Parietal lobe (tissue), 2 donors: ENCODE results near the gene SLC35G4.

GRCh38 chr18:9802835-9804138, 82.5 kb upstream of the TXNDC2 start:
- RAMPAGE, long total RNA, result no peak

GRCh38 chr18:9808154-9809360, 77.2 kb upstream of the TXNDC2 start:
- RAMPAGE, long total RNA, result no peak

GRCh38 chr18:9831912-9832581, 53.7 kb upstream of the TXNDC2 start:
- RAMPAGE, long total RNA, result no peak

DNA sequence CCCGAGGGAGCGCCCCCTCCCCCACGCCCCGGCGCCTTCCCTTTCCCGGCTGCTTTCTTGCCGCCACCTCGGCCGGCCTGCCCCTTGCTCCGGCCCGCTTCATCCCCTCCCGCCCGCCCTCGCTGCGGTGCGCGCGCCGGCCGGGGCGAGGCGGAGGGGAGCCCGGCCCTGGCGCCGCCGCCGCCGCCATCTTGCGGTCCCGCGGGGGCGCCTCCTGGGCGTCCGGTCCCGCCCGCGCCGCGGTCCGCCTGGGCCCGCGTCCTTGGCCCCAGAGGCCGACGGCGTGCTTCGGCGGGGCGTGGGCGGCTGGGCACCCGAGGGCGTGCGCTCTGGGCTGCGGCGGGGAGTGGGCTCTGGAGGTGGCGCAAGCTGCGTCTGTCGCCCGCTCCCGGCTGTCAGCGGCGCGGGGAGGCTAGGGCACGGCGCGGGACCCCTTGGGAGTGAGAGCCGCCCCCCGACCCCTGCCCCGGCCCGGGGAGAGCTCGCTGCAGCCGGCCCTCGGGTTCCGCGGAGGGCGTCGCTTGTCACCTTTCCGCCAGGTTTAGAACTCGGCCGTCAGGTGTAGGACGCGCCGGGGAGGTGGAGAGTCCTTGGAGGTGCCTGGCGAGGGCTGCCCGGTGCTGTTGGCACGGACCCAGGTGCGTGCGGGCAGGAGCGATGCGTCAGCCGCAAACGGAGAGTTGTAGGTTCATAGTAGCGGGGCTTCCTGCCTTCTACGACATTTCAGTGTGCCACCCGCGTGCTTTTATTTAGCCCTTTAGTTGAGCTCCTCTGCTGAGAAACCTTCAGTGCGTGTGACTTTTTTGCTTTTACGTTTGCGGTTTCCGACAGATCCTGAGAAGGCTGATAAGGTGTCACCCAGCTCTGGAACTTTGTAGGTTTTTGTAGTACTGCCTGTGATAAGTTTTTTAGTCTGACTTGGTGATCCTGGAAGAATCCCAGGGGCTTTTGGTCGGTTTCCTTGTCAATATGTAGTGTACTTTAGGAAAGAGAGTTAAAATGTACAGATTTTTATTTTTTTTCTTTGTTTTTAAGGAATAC, 932 bp downstream of the VAPA start:
- RAMPAGE, long total RNA, result no peak

- RAMPAGE, long total RNA, result no peak
Measured at GRCh38 chr18:10113727-10114171, 199.9 kb downstream of the VAPA start.

GRCh38 chr18:10225806-10226236, 228.6 kb upstream of the APCDD1 start:
- RAMPAGE, long total RNA, result no peak

DNA sequence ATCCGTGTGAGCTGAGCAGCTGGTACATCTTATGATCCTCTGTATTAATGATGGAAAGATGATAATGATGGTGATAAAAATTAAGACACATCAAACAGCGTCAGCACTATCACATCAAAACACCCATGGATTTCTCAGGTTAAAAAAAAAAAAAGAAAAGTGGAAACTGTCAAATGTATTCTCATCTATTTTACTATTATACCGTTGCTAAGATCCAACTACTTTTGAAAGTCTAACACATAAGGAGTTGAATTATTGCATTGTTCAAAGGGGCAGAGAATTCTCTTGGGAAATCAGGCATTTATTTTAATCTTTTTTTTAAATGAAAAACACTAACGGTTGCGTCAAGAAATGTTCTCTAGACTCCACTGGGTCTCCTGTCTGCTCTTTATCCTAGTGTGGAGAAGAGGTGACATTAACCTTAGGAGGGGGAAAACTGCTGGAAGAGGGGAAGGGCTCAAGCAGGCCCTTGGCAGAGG, 1.3 kb upstream of the APCDD1 start:
- RAMPAGE, long total RNA, result no peak

GRCh38 chr18:10514067-10514633, 11.7 kb upstream of the NAPG start:
- RAMPAGE, long total RNA, result no peak

DNA sequence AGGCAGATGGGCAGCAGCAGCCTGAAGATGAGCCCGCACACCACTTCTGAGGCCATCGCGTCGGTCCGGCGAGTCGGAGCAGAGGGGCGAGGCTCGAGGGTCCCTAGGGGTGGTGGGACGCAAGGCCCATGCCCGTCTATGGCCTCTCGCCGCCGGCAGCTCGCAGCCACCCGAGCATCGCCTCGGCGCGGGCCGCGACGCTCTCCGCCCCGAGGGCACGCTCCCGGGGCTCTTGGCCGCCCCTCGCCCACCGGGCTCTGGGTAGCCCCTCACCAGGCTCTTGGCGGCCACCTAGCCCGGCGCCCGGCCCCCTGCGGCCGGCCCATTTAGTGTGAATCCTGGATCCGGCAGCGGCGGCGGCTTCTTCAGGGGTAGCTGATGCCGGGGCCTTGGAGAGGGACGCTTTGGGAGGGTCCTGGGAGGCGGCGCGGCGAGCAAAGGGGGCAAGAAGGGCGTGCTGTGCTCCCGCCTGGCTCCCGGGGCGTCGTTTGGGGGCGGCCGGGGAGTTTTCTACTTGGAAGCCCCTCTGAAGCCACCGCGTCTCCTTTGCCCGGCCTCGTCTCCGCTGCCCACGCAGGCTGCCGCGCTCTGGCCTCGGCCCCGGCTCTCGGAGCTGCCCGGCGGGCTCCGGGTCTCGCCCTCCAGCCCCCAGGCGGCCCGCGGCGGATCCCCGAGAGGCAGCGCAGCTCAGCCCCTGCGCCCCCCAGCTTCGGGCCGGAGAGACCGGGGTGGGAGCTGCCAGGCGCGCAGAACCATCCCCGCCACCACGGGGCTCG, 648 bp downstream of the PIEZO2 start:
- RAMPAGE, long total RNA, result no peak

- RAMPAGE, long total RNA, result no peak
Measured at GRCh38 chr18:11609422-11609718, at the start of gene SLC35G4. TSS of gene SLC35G4 (plus strand) at chr18:11609596.

DNA sequence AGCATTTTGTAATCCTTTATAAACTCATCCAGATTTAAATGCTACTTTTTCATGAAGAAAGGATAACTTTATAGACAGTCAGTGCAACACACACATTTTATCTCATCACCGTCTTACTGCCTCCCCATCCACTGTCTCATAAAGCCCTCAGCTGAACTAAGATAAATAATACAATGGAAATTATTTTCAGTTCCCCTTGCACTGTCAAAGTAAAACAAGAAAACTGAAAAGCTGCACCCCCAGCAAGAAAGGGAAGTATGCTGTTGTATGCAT, 25.1 kb downstream of the MPPE1 start:
- RAMPAGE, long total RNA, result no peak

DNA sequence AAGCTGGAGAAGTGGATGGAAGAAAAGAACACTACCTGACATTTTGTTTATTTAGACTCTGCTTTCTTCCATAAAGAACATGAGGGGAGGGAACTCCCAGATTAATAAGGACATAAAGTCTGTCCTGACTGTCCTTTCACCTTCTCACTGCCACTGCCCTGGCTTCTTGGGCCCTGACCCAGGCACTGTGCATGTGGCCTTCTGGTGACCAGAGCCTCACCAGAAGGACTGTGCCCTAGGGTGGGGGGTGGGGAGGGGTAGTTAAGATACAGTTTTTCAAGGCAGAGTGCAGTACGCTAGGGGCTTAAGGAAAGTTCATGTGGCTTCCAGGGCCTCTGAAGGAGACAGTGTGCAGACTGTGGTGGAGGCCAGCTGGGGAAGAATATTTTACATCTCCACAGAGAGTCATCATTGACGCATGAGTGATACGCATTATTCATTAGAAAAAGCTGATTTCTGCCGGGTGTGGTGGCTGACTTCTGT, 4.6 kb upstream of the IMPA2 start:
- RAMPAGE, long total RNA, result no peak

GRCh38 chr18:12005407-12006283, 24.3 kb downstream of the IMPA2 start:
- RAMPAGE, long total RNA, result no peak

GRCh38 chr18:12015657-12016223, 34.4 kb downstream of the IMPA2 start:
- RAMPAGE, long total RNA, result no peak

GRCh38 chr18:12038150-12038604, 55.5 kb upstream of the ANKRD62 start:
- RAMPAGE, long total RNA, result no peak

DNA sequence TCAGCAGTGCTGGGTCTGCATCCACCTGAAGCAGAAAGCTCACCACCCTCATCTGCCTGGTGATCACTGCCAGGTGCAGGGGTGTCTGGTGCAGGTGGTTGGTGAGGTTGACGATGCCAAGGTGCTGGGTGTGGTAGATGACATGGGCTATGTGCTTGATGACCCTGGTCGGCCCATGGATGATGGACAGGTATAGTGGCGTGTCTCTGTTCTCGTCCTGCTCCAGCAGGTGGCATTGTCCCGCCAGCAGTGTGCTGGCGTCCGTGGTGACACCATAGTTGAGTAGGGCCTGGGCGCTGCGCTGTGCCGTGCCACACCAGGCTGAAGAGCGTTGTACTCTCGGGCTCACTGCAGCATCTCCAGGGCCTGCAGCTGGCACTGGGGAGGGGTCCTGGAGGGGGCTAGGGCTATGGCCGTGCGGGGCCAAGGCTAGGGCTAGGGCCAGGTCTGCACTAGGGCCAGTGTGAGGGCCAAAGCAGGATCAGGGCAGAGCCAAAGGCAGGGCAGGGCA, 903 bp upstream of the ANKRD62 start:
- RAMPAGE, long total RNA, result no peak

GRCh38 chr18:12278721-12279702, 24.9 kb downstream of the CIDEA start:
- RAMPAGE, long total RNA, result no peak

DNA sequence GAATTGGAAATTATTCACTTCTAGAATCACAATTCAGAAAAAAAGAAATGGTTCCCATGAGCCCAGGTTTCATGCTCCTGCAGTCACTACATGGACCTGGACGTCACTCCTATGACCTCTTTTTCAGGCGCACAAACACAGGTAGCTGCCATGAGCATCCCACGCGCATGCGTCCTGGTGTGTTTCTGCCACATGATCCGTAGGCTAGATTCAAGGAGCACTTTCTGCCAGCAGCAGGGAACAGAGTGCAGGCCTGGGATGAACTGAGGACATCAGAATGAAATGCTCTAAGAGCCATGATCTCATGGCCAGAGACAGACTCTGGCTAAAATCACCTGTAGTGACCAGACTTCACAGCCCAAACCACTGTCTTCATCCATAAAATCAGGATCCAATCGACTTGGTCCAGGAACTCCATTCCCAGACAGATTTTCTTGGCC, 26.0 kb downstream of the CIDEA start:
- RAMPAGE, long total RNA, result no peak

- RAMPAGE, long total RNA, result no peak
Measured at GRCh38 chr18:12333803-12334831, 26.1 kb downstream of the TUBB6 start.

GRCh38 chr18:12359491-12360148, 17.4 kb downstream of the AFG3L2 start:
- RAMPAGE, long total RNA, result no peak